Fallopian tube (tissue), 1 donor: ENCODE measurements around a stretch of chr1.

GRCh38 chr1:248859440-248859941, 606 bp upstream of the ZNF692 start:
- PRO-cap: unidirectional peak, minus-strand start at chr1:248859582

DNA sequence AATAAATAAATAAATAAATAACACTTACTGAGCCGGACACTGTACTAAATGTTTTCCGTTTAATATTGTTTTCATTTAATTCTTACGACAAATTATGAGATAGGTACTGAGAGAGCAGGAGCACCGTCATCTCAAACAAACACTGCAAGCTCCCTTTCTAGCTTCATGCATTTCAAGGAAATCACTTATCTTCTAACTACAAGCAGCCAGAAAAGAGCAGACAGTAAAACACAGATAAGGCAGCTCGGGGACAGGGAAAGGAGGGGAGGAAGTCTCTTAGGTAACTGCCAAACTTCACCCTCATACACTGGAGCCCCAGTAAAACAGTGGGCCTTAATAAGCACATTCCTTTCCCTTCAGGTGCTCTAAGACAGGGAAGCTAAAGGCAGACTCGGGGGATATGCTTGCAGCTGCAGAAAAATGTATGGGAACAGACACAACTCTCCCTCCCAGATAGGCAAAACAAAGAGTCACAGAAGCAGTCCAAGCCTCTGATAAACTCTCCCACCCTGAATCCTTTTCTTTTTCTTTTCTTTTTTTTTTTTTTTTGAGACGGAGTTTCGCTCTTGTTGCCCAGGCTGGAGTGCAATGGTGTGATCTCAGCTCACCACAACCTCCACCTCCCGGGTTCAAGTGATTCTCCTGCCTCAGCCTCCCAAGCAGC, 16.5 kb upstream of the PGBD2 start:
- PRO-cap: no peak